Right ventricle myocardium (tissue), 1 donor: ENCODE measurements around the genes ALOX5, ZFAND4, ANTXRL, GPRIN2, VSTM4 and WASHC2A.

GRCh38 chr10:44963038-44963828, 3.6 kb downstream of the RASSF4 start:
- PRO-cap, 2 experiments = peak in 2 of 2 experiments; most common plus-strand start chr10:44963504 (in 2); most common minus-strand start chr10:44963496 (in 1)

- PRO-cap, 2 experiments = no peak in any of the 2 experiments
Measured at GRCh38 chr10:44965609-44966663, 6.3 kb downstream of the RASSF4 start.

- PRO-cap, 2 experiments = no peak in any of the 2 experiments
Measured at GRCh38 chr10:44968123-44968480, 8.5 kb downstream of the RASSF4 start.

DNA sequence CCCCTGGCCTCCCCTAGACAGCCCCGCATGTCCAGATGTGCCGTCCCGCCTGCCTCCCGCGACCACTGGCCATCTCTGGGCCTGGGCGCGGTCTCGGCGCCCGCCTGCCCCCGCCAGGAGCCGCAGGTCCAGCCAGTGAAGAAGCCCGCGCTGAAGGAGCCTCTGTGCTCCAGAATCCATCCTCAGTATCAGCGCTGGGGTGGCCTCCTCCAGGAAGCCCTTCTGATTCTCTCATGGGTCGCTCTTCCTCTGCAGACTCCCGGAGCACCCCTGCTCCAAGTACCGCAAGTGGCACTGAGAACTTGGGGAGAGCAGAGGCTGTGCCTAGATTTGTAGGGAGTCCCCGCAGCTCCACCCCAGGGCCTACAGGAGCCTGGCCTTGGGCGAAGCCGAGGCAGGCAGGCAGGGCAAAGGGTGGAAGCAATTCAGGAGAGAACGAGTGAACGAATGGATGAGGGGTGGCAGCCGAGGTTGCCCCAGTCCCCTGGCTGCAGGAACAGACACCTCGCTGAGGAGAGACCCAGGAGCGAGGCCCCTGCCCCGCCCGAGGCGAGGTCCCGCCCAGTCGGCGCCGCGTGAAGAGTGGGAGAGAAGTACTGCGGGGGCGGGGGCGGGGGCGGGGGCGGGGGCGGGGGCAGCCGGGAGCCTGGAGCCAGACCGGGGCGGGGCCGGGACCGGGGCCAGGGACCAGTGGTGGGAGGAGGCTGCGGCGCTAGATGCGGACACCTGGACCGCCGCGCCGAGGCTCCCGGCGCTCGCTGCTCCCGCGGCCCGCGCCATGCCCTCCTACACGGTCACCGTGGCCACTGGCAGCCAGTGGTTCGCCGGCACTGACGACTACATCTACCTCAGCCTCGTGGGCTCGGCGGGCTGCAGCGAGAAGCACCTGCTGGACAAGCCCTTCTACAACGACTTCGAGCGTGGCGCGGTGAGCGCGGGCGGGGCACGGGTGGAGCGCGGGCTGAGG, at the start of gene ALOX5:
Gene ALOX5, plus strand, starts transcription at position 715 of the 967 bp plus-strand sequence.
- PRO-cap, 2 experiments = peak in 1 of 2 experiments; most common plus-strand start position 690 of the sequence (in 1); most common minus-strand start position 498 of the sequence (in 1)

GRCh38 chr10:45454101-45454870, 80.3 kb downstream of the ALOX5 start:
- PRO-cap, 2 experiments = no peak in any of the 2 experiments

- PRO-cap, 2 experiments = peak in 2 of 2 experiments; most common plus-strand start chr10:45672525 (in 2); most common minus-strand start chr10:45672595 (in 2)
Measured at GRCh38 chr10:45672040-45673066, at the start of gene ZFAND4. TSS of gene ZFAND4 (minus strand) at chr10:45672772.

DNA sequence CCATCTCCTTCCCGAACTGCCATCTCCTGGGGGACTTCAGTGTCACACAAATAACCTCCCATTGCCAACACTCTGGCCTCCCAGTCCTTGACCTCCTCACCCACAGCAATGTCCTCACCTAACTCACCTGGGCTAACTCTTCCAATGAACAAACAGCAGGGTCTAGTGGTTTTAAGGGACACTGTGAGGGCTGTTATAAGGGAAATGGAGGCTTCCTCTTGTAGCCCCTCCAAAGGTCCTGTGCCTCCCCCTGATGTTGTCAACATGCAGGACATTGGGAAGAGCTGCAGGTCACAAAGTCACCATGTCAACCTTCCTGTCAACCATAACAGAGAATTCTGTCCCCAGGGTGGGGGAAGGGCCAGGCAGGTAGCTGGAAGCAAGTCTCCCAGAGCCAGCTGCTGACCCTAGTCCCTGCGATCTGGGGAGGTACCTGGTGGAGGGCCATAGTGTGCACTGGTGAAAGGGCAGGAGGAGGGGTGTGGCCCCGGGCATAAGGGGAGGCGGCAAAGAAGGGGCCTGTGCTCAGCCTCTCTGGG, at the start of gene ANTXRL:
Gene ANTXRL, plus strand, starts transcription at position 325 of the 539 bp plus-strand sequence.
- PRO-cap, 2 experiments = no peak in any of the 2 experiments

GRCh38 chr10:46556069-46556907, at the start of gene GPRIN2:
TSS of gene GPRIN2 (minus strand) at chr10:46556658.
- PRO-cap, 2 experiments = no peak in any of the 2 experiments

DNA sequence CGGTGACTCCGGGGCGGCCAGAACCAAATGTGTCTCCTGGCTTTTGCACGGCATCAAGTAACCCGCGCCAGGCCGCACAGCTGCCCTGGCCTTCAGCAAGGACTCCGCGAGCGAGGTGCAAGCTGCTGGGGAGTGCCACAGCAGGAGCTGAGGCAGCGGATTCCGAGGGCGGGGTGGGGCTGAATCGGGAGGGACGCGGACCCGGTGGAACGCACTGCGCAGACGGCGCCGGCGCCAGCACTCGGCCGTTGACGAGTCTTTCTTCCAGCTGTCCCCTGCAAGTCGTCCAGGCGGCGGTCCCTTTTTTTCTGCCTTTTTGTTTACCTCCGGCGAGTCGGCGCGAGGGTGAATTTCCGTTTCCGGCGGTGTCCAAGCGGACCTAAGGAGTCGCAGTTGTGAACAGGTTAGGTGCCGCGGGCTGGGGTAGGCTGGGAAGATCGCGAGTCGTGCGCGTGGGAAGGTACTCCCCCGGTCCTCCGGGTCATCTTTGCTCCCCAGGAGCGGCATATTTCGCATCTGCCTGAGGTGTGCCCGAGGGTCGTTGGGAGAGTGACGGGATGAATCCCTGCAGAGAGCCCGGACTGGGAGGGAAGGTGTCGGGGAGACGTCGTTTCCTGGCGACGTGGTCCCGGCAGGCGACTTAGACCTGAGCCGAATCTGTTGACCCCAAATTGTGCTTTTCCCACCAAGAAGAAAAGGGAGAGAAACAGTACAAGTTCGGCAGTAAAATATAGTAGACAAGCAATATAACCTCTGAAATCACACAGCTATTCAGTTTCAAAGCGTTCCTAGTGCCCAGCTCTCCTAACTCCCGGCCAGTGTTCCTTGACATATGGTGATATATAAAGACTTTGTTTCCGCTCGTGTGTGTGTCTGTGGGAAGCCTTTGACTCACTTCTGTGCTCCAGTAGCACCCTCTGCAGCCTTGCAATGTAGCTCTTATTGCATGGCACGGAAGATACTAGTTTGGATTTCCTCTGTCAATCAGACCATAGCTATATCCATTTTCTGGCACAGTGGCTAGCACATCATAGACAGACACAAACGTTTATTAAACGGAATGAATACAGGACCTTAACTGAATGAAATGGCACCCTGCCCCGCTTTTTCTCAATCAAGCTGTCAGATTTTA, 124.4 kb upstream of the PTPN20 start:
- PRO-cap, 2 experiments = peak in 2 of 2 experiments; most common plus-strand start position 382 of the sequence (in 2); most common minus-strand start position 298 of the sequence (in 1)

GRCh38 chr10:47183311-47184114, 116.5 kb upstream of the GDF10 start:
- PRO-cap, 2 experiments = no peak in any of the 2 experiments

GRCh38 chr10:47207215-47207630, 92.8 kb upstream of the GDF10 start:
- PRO-cap, 2 experiments = no peak in any of the 2 experiments

DNA sequence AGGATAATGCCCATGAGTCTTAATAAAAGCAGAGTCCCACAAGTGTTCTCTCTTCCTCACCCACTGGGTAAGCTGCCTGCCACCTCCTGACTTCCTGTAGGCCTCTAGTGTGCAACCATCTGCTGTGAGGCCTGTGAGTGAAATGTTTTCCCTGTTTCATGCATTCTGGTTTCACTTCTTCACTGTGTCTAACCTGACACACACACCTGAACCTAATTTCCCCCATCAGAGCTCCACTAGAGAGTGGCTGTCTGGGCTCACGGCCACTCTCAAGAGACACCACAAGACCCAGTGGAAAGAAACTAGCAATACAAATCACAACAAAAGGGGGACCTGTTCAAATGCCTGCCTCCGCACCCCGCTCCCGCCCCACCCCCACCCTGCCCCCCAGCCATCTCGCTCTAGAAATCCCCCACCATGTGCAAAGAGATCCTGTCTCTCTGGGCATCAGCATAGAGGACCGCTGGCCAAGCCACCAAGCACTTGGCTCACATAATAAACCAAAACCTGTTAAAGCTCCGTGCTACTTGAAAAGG, 38.7 kb upstream of the GDF10 start:
- PRO-cap, 2 experiments = no peak in any of the 2 experiments

GRCh38 chr10:47551739-47552204, 28.3 kb upstream of the AGAP9 start:
- PRO-cap, 2 experiments = no peak in any of the 2 experiments

GRCh38 chr10:48934830-48935604, 4.6 kb downstream of the LRRC18 start:
- PRO-cap, 2 experiments = no peak in any of the 2 experiments

GRCh38 chr10:49115353-49116068, at the start of gene VSTM4:
TSS of gene VSTM4 (minus strand) at chr10:49115522.
- PRO-cap, 2 experiments = peak in 2 of 2 experiments; most common plus-strand start chr10:49115632 (in 2); most common minus-strand start chr10:49115509 (in 2)

- PRO-cap, 2 experiments = no peak in any of the 2 experiments
Measured at GRCh38 chr10:49155081-49155962, 21.5 kb upstream of the FAM170B start.

GRCh38 chr10:49296249-49297244, 2.4 kb upstream of the C10orf71 start:
- PRO-cap, 2 experiments = no peak in any of the 2 experiments

- PRO-cap, 2 experiments = peak in 2 of 2 experiments; most common plus-strand start chr10:49298228 (in 2); most common minus-strand start chr10:49298108 (in 1)
Measured at GRCh38 chr10:49297716-49298443, 1.1 kb upstream of the C10orf71 start.

- PRO-cap, 2 experiments = peak in 2 of 2 experiments; most common plus-strand start chr10:50067954 (in 2); most common minus-strand start chr10:50067866 (in 2)
Measured at GRCh38 chr10:50067567-50068677, at the start of gene WASHC2A. TSS of gene WASHC2A (plus strand) at chr10:50067954.

GRCh38 chr10:50395241-50395913, 144.1 kb upstream of the ASAH2 start:
- PRO-cap, 2 experiments = no peak in any of the 2 experiments